Measurements from ENCODE around the genes ADORA1 and REN.

DNA sequence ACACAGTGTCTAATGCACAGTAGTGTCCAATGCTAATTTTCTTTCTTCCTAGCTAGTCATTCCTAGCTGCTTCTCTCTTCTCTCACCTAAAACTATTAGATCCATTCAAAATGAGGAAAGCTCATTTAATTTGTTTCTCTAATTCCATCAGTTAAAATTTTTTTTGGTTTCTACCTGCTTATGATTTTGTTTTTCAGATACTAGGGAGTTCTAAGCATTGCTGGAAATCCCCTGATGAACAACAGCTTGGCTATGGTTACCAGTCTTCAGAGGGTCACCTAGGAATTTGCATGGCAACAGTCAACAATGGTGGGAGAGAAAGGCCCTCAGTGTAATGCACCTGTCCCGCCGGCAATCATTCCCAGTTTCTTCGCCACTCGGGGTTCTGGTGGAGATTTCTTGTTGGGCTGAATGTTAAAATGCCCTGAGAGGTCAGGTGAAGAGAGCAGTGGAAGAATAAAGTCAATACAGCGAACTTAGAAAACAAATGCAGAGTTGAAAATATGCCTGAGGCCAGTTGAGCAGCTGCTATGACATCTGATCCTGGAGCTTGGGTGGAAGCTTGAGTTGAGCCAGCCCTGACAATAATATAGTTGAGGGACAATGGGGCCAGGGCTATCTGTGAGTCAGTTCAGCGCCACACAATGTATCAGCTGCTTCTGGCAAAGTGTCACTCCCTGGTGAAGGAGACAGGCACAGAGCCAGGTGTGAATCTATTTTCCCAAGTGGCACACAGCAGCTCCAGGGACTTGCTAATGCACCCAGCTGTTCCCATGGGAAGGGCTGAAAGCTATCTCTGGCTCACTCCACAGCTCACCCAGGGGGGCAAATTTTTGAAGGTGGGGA lies 2.6 kb downstream of the CYB5R1 start:
- RRBS, result no CpG with 5 or more reads among the region's 6 CpGs
CAGE:
- cytosol, long polyA plus RNA, result no peak
- long polyA plus RNA, result no peak
- nucleus, long polyA plus RNA, result no peak

- RRBS, result no CpG with 5 or more reads among the region's 9 CpGs
CAGE:
- cytosol, long polyA plus RNA, result no peak
- long polyA plus RNA, result no peak
- nucleus, long polyA plus RNA, result no peak
Observed at GRCh38 chr1:203038132-203038876, 12.0 kb downstream of the PPFIA4 start.

DNA sequence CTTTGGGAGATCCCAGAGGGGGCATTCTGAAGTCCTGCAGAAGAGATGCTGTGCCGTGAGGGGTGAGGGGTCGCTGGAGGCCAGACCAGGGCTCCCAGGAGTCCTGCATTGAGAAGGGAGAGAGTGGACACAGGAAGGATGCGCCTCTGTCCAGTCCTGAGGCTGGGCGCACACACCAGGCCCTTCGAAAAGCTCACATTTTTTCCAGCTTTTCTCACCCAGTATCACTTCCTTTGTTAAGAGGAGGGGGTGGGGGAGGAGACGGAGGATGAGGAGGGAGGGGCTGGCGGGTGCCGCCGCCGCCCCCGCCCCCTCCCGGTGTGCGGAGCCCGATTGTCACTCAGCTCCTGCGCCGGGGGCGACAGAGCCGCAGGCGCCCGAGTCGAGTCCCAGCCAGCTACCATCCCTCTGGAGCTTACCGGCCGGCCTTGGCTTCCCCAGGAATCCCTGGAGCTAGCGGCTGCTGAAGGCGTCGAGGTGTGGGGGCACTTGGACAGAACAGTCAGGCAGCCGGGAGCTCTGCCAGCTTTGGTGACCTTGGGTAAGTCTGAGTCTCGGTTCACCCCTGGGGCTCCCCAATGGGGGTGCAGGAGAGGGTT lies at the start of gene ADORA1:
Gene ADORA1, plus strand, starts transcription at position 339 of the 599 bp plus-strand sequence.
- RRBS, result 4% methylated on average over 8 of the region's 28 CpGs
CAGE:
- cytosol, long polyA plus RNA, result start-site peak on the plus strand centred at position 353 of the sequence, 65 bp wide, 17 reads
- long polyA plus RNA, result no peak
- nucleus, long polyA plus RNA, result no peak

GRCh38 chr1:203264199-203264681 lies 34.8 kb upstream of the CHIT1 start:
- RRBS, result no CpG with 5 or more reads among the region's 8 CpGs
CAGE:
- cytosol, long polyA plus RNA, result no peak
- long polyA plus RNA, result no peak
- nucleus, long polyA plus RNA, result no peak

DNA sequence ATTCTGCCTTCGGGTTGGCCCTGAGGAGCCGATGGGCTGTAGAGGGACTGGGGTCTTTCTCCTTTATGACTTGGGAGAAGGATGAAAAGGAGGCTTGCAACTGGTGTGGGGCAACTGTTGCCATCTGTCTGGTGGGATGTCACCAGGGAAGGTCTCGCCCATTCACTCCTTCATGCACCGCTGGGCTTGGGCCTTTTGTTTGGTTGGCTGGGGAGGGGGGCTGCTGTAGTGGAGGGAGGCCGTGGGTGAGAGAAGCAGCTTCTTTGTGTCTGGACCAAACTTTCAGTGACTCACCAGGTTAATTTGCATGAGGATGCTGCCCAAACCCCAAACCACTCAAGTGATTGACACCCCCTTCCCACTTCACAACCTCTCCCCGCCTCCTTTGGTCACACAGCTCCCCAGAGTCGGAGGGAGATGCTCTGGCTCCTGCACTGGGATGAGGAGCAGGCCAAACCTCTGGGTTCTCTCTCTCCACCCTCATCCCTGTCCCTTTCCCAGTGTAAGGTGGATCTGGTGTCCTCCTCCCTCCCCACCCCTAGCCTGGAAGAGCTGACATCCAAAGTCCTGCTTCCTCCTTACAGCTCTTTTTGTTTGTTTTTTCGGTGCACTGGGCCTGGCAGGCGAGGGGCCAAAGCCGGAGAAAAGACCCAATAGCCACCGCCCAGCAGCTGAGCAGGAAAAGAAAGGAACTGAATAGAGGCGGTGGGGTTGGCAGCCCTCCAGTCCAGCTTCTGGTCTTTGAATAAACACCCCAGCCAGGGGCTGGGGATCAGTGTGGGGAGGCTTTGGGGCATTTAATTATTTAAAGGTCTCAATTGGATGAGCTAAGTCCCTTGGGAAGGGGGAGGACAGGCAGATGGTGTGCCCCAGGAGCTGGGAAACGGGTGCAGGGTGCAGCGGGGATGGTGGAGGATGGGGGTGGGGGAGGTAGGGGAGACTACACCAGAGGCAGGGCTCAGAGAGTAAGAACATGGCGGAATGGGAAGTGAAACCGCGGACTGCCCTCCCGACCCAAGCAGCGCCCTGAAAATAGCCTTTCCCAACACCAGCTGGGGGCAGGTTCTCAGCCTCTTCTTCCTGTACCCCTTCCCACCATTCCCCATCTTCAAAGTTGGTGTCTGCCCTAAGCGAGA lies 20.0 kb downstream of the BTG2 start:
- RRBS, result no CpG with 5 or more reads among the region's 20 CpGs
CAGE:
- cytosol, long polyA plus RNA, result no peak
- long polyA plus RNA, result no peak
- nucleus, long polyA plus RNA, result no peak

- RRBS, result no CpG with 5 or more reads among the region's 7 CpGs
CAGE:
- cytosol, long polyA plus RNA, result no peak
- long polyA plus RNA, result no peak
- nucleus, long polyA plus RNA, result no peak
Observed at GRCh38 chr1:203344039-203344752, 6.7 kb downstream of the FMOD start.

DNA sequence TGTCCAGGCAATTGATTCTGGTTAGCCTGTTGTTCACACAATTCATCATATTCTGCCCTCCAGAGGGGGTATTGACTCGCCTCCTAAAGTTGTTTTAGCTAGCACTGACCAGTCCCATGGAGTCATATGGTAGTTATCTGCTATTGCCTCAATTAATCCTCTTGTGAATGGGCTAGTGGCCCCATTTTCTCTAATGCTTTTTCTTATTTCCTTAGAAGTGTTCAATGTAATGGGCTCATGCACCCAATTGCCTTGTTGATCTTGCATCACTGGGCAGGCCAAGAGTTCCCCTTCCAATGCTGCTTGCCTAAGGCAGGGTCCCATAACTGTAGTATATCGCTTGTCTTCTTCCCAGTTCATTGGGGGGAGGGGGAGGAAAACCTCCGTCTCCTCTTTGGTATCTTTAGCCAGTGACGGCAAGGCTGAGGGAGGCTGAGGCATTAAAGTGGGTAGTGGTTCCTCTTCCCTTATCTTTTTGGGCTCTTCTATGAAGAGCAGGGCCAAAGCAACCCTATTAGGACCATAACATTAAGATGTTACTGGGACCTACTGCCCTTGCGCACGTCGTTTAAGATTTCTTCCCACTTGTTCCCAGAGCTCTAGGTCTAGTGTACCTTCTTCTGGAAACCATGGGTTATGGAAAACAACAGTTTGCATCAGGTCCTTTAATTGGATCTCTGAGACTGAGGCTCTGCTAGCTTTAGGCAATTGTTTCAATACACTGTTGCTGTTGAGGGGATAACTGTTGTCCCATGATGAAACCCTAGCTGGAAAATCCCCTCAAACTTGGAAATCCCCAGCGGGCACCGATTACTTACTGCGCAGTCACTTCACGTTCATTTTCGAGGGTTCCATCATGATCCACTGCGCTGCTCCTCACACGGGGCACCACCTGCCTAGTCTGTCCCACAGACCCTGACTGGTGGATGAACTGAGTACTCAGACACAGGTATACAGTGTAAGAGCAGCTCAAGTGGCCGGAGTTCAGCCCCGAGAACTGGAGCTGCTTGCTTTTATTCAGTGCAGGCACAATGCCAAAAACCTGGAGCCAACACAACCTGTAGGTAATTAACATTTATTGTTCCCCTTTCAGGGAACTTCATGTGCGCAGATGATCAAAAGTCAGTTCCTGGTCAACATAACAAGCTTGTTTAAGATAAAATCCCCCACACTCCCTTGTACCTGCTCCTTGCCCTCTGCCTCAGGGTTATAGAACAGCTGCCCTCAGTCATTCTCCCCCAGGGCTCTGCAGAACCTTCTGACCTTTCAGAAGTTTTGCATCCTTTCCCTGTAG lies 46.9 kb upstream of the PRELP start:
- RRBS, result no CpG with 5 or more reads among the region's 17 CpGs
CAGE:
- cytosol, long polyA plus RNA, result no peak
- long polyA plus RNA, result no peak
- nucleus, long polyA plus RNA, result no peak

DNA sequence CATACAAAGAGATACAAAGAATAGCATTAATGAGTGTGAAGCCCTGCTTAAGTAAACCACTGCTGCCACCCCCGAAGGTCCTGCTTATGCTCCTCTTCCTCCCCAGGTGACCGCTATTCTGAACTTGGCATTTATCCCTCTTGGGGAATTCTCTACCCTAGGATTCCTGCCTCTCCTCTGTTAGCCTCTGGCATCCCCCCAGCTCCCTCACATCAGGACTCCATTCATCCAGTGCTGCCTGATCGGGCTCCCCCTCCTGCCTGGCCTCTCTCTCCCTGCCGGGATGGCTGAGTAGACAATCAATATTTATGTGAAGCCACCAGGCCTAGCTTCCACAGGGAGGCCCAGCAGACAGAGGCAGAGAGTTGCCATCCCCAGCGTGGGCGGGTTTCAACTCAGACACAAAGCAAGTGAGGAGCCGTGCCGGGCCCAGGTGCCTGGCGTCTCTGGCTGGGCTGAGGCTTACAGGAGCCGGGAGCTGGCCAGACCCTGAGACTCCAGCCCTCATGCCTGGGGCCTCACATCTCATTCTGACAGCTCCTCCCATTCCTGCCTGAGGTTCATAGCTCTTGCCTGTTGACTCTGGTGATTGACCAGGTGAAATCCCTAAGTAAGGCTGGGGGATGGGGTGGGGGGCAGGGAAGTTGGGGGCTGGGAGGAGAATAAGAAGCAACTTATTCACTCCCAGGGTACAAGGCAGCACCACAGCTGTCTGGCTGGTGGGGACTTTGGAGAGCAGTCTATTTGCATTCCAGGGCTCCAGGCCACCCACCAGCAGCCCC lies 34.5 kb upstream of the ATP2B4 start:
- RRBS, result 16% methylated on average over 3 of the region's 10 CpGs
CAGE:
- cytosol, long polyA plus RNA, result no peak
- long polyA plus RNA, result no peak
- nucleus, long polyA plus RNA, result no peak

GRCh38 chr1:203629211-203630392 lies 3.0 kb downstream of the ATP2B4 start:
- RRBS, result 5% methylated on average over 25 of the region's 61 CpGs
CAGE:
- cytosol, long polyA plus RNA, result no peak
- long polyA plus RNA, result no peak
- nucleus, long polyA plus RNA, result no peak

DNA sequence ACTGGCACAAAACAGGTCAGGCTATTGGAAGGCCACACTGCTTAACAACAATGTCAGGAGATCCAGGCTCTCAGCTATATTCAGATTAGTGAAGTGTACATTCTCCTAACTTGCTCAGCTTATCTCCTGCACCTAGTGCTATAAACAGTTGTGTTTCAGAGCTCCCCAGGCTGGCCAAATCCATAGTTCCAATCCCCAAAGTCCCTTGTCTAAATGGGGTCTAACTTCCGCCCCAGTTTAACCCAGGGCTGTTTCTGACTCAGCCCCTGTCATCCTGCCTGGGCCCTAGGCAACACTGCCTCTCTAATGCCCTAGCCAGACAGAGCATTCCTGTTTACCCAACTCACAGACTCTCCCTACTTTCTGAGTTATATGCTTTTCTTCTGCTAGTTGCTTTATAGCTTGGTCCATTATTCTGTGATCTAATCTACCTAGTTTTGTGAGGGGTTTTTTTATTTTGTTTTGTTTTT lies 18.4 kb downstream of the ATP2B4 start:
- RRBS, result no CpG with 5 or more reads among the region's 1 CpG
CAGE:
- cytosol, long polyA plus RNA, result no peak
- long polyA plus RNA, result no peak
- nucleus, long polyA plus RNA, result no peak

DNA sequence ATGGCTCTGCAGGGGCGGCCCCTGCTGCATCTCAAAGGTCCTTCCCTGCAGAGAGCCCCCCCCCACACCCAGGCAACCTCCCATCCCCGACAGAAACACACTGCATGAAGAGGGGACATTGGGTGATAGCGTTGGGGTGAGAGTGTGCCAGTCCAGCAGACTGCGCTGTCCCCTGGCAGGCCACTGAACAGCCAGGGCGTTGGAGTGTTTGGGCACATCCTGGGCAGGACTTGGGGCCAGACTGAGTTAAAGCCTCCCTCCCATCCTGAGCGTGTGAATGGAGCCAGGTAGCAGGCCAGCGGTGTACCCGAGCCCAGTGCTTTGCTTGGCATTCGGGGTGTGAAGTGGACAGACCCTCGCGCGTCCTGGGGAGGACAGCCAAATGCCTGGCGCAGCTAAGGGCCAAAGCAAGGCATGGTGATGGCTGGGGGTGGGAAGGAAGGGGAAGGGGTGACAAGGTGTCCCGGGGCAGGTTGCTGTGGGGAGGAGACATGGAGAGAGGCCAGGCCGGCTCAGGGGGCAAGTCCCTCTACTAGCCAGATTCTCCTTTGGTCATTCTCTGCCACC lies 677 bp upstream of the ETNK2 start:
- RRBS, result no CpG with 5 or more reads among the region's 15 CpGs
CAGE:
- cytosol, long polyA plus RNA, result no peak
- long polyA plus RNA, result no peak
- nucleus, long polyA plus RNA, result no peak

- RRBS, result no CpG with 5 or more reads among the region's 4 CpGs
CAGE:
- cytosol, long polyA plus RNA, result no peak
- long polyA plus RNA, result no peak
- nucleus, long polyA plus RNA, result no peak
Observed at GRCh38 chr1:204166259-204166583, at the start of gene REN. Gene REN, minus strand, starts transcription at chr1:204166337.

DNA sequence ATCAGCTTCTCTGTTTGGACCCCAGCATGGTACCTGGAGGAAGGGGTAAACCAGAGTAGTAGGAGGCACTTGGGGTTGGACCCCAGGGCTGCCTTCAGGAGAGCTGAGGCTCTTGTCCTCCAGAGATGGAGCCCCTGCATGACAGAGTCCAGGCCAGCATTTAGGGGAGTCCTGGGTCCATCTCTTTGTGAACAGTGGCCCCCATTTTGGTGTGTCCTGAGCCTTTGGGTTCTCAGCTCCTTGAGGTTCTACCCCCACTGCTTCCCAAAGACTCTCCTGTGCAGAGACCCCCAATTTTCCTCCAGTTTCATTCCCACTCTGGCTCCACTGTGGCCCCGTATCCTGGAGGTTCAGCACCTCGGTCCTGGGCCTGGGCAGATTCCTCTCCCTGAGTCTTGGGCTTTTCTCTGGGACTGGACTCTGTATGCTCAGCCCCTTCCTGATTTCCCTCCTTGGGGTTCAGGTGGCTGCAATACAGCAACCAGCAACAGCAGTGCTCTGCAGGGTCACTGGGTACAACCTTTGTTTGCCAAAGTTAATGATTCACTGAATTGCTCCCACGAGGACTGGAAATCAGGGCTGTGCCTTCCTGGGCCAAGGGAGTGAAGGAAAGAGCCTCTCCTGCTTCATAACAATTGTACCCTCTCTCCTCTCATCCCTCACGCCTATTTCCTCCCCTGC lies 52.5 kb upstream of the GOLT1A start:
- RRBS, result no CpG with 5 or more reads among the region's 4 CpGs
CAGE:
- cytosol, long polyA plus RNA, result no peak
- long polyA plus RNA, result no peak
- nucleus, long polyA plus RNA, result no peak

GRCh38 chr1:204277536-204278147 lies 63.9 kb upstream of the GOLT1A start:
- RRBS, result no CpG with 5 or more reads among the region's 12 CpGs
CAGE:
- cytosol, long polyA plus RNA, result no peak
- long polyA plus RNA, result no peak
- nucleus, long polyA plus RNA, result no peak

DNA sequence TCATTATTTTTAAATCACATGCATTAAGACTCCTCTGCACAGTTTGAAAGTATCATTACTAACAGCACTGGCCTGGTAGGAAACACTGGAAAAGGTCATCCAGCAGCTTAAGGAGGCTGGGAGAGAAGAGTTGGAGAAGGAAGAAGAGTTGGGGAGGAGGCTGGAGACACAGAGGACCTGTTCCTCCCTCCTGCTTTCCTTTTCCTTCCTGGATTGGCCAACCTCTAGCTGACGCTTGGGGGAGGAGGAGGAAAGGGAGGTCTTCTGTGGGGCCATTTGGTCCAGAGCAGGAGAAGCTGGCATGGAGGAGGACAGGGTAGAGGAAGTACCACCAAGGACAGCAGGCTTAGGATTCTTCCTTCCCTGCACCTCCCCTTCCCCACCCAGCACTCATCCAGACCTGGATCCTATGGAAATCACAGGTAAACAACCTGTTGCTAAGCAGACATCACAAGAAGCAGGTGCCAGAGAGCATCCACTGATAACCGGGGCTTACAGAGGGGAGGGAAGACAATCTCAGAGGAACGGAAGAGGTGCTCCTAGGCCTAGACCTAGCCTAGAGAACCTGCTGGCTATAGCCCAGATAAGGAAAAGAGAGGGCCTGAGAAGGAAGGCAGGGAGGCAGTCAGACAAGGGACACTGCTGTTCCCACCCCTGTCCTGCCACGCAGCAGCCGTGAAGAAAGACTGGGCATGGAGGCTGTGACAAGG lies 72.1 kb upstream of the GOLT1A start:
- RRBS, result no CpG with 5 or more reads among the region's 5 CpGs
CAGE:
- cytosol, long polyA plus RNA, result no peak
- long polyA plus RNA, result no peak
- nucleus, long polyA plus RNA, result no peak

- RRBS, result no CpG with 5 or more reads among the region's 7 CpGs
CAGE:
- cytosol, long polyA plus RNA, result no peak
- long polyA plus RNA, result no peak
- nucleus, long polyA plus RNA, result no peak
Observed at GRCh38 chr1:204292546-204293012, 67.2 kb downstream of the PLEKHA6 start.

GRCh38 chr1:204332649-204333371 lies 26.9 kb downstream of the PLEKHA6 start:
- RRBS, result no CpG with 5 or more reads among the region's 10 CpGs
CAGE:
- cytosol, long polyA plus RNA, result no peak
- long polyA plus RNA, result no peak
- nucleus, long polyA plus RNA, result no peak

DNA sequence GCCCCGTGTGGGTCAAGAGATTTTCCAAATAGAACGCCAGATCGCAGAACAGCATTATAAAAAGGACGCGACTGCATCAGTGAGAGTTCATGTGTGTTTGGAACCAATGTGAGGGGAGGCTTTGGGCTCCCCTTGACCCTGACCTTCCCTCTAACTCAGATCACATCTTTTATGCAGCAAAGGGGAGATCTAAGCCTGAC lies 16.9 kb downstream of the PLEKHA6 start:
- RRBS, result no CpG with 5 or more reads among the region's 5 CpGs
CAGE:
- cytosol, long polyA plus RNA, result no peak
- long polyA plus RNA, result no peak
- nucleus, long polyA plus RNA, result no peak

- RRBS, result no CpG with 5 or more reads among the region's 10 CpGs
CAGE:
- cytosol, long polyA plus RNA, result no peak
- long polyA plus RNA, result no peak
- nucleus, long polyA plus RNA, result no peak
Observed at GRCh38 chr1:204348025-204348667, 11.6 kb downstream of the PLEKHA6 start.

DNA sequence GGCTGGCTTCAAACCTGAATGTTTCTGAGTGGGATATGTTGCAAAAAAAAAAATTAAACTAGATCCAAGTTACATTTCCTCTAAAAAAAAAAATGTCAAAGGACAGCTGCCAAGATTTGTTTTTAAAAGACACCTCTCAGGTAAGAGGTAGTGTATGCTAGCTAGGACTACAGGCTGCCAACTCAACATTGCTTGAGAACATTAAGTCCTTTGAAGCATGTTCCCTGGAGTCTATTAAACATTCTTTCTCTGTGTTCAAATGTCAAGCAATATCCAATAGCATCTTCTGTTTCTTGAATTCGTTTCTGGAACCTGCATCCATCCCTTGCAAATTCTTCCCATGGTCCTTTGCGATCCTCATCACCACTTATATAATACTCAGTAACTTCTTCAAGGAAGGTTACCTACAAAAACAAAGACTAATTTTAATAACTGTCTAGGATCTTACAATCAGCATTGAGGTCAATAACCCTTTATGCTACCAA lies 5.7 kb downstream of the PPP1R15B start:
- RRBS, result no CpG with 5 or more reads among the region's 2 CpGs
CAGE:
- cytosol, long polyA plus RNA, result no peak
- long polyA plus RNA, result start-site peak on the minus strand centred at position 51 of the sequence, 623 bp wide, 26 and 26 reads in 2 replicates
- nucleus, long polyA plus RNA, result no peak

All from H1 (cell line).